Colic lymph node (tissue), 1 donor: ENCODE measurements around a stretch of chr17.

DNA sequence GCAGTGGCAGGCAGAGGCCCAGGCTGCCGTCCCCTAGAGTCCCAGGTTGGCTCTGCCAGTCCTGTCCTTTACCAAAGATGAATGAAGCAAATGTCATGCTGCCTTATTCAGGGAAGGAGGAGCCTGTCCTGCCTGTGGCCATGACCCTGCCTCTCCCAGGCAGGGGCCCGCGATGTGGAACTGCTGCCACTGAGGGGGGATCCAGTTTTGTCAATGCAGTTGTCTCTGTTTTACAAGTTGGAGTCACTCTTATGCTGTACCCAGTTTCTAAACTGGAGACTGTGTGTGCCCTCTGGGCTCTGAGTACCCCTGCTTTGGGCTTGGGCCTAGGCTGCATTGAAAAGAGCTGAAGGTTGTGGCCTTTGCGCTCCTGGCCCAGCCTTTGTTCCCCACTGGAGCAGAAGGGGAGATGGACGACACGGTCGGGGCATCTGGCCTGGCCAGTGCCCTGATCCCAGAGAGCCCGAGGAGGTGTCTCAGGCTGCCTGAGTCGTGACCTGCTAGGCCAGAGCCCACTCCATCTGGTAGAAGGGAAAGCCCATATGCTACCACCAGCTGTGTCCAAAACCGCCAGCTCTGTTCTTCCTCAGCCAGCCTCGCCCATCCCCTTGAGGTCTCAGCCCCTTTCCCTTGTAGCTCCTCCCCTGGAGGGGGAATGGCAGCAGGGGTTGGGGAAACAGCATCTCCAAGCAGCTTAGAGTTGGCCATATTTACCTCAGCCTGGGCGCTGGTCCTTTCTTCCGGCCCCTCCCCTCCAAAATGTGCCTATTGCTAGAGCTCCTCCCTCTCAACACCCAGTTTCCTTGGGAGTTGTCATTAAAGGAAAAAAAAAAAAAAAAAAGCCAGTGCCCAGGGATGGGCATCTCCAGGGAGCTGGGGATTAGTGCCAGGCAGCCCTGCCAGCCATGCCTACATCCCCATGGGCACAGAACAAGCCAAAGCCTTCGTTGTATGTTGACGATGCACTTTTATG is 5.4 kb downstream of the LIMD2 start:
- PRO-cap, result no peak

DNA sequence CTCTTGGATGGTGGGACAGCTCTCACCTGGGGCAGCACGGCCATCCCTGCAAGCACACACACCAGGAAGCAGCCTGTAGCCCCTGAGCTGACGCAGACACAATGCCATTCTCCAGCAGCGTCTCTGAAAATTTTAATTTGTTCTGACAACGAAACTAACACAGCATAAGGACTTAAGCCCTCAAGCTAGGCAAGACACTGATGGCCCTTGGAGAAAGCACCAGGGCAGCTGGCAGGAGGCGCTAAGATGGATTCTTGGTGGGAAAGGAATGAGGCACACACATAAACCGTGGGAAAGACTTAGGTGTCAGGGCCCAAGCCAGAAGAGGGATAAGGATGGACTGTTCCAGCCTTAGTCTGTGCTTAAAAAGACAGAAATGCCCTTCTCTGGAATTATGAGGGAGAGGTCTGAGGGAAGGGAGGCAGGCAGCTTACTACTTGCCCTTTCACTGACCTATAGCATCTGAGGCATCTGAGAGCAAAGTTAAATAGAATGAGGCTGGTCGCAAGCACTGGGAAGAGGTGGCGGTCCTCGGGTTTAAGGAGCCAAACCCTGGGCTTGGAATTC is 2.9 kb upstream of the LIMD2 start:
- PRO-cap, result no peak

DNA sequence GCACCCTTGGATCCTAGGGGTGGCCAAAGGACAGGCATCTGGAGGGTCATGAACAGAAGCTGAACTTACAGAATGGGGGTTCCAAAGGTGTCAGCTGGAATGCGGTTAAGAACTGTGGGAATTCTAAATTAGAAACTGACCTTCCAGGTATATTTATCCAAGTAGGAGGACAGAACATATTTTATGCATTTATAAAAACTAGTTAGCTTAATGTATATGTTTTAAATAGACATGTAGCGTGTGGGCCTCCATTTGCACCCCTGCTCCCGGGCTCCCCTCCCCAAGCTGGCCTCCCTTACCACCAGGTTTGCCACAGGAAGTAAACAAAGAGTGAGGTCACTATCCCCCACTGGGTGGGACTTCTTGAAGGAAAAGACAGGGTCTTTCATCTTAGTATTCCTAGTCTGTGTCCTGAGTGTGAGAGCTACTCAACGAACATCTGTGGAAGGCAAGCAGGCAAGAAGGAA is 6.3 kb upstream of the LIMD2 start:
- PRO-cap, result bidirectional peak, plus-strand start at position 407 of the sequence, minus-strand start at position 287 of the sequence

- PRO-cap, result unidirectional peak, minus-strand start at chr17:63707342
These were observed 7.4 kb upstream of the LIMD2 start for GRCh38 chr17:63707252-63707762.

DNA sequence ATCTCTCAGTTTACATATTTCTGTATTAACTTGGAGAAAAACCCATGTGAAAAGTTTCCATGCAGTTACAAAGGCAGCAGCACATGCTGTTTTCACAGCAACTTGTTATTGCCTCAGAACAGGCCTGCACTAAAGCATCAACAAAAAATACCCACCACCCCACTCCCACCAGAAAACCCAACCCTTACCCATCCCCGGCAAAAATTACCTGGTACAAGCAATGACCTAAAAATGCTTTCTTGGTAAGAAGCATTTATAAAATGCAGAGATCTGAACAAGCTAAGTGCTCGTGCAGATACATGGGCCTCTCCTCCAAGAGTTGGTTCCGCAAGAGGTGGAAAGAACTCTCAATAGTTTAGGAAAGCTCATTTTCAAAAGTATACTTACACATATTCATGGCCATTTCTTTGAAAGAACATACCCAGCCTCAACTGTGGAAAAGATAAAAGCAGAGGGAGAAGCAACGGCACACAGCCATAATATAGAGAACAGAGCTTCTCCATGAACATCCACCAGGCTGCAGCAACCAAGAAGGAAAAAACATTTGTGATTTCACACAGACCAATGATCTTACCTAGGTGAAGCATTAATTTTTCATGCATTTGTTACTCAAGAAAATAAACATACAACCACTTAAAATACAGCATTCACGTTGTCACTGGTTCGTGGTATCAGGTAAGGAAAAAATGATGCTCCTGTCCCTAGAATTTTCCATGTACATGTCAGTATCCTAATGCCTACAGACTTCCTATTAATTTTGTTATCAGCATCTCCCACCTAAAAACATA is 4.1 kb upstream of the STRADA start:
- PRO-cap, result no peak

GRCh38 chr17:63823609-63824525 is 3.4 kb upstream of the PSMC5 start:
- PRO-cap, result no peak

DNA sequence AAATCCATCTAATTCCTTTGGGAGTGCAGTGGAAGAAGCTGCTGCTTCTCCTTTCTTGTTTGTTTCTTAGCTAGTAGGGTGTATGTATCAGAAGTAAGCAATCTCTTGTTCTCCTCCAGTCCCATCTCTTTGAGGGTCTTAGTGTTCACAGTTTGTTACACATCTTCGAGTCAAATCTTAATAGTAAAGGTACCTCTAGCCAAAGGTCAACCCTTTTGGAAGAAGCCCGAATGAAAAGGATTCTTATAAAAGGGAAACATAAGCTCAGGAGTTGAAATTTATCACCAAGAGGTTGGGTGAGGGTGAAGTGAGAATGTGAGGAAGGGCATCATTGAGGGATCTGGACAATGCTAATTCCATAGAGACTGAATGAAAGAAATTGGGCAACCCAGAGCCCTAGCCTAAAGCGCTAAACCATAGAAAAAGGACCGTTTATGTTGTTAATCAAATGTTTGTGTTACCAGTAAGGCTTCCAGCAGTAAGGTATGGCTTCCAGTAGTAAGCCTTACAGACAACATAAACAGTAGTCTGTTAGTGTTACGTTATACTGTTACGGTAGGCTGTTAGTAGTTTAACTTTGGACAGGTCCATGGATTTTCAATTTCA is 913 bp upstream of the FTSJ3 start:
- PRO-cap, result no peak

- PRO-cap, result no peak
These were observed 5.6 kb downstream of the SMARCD2 start for GRCh38 chr17:63836841-63837294.

- PRO-cap, result no peak
These were observed 12.5 kb downstream of the SCN4A start for GRCh38 chr17:63959921-63960877.

GRCh38 chr17:64024810-64025680 is 4.6 kb upstream of the ICAM2 start:
- PRO-cap, result no peak

GRCh38 chr17:64054221-64054790 is 33.9 kb upstream of the ICAM2 start:
- PRO-cap, result no peak

- PRO-cap, result no peak
These were observed 53.8 kb upstream of the ICAM2 start for GRCh38 chr17:64074192-64074757.

- PRO-cap, result no peak
These were observed 47.1 kb downstream of the ERN1 start for GRCh38 chr17:64082831-64083294.

- PRO-cap, result no peak
These were observed 44.2 kb downstream of the ERN1 start for GRCh38 chr17:64085346-64086505.

DNA sequence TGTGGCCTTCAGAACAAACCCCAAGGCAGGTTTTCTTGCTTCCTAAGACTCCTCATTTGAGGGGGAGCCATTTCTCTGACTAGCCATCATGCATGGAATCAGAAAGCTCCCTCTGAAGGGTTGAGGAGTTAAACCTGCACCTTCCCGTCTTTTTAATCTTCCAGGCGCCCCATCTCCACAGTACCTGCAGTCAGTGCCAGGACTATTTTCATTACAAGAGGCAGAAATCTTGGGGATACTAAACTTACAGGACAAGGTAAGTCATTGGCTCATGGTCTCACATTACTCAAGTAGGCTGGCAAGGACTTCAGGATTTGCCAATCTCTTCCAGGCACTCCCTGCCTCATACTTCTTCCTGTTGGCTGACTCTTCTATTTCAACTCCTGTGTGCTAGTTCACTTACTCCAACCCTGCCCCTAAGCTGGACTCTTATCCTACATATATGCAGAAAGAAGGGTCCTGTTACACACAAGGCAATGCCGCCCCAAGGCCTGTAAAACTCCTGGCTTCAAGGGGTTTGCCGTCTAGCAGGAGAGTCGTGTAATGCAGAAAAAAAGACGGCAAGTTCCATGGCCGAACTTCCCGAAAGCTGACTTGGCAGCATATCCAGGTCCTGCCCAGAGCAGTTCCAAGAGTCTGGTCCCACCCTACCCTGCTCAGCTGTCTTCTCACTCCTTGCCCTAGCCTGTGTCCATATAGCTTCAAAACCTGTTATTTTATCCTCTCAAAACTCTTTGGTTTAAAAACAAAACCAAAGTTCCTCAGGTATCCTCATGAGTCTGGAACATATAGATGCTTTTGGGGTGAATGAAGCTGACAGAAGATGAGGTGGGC is 14.8 kb downstream of the ERN1 start:
- PRO-cap, result no peak

- PRO-cap, result no peak
These were observed 44.9 kb upstream of the ERN1 start for GRCh38 chr17:64174558-64175434.

GRCh38 chr17:64213109-64213442 is 50.0 kb downstream of the TEX2 start:
- PRO-cap, result no peak

- PRO-cap, result no peak
These were observed 57.4 kb upstream of the TEX2 start for GRCh38 chr17:64320161-64321126.

- PRO-cap, result unidirectional peak, minus-strand start at chr17:64393190
These were observed 2.2 kb upstream of the PECAM1 start for GRCh38 chr17:64392727-64393396.

DNA sequence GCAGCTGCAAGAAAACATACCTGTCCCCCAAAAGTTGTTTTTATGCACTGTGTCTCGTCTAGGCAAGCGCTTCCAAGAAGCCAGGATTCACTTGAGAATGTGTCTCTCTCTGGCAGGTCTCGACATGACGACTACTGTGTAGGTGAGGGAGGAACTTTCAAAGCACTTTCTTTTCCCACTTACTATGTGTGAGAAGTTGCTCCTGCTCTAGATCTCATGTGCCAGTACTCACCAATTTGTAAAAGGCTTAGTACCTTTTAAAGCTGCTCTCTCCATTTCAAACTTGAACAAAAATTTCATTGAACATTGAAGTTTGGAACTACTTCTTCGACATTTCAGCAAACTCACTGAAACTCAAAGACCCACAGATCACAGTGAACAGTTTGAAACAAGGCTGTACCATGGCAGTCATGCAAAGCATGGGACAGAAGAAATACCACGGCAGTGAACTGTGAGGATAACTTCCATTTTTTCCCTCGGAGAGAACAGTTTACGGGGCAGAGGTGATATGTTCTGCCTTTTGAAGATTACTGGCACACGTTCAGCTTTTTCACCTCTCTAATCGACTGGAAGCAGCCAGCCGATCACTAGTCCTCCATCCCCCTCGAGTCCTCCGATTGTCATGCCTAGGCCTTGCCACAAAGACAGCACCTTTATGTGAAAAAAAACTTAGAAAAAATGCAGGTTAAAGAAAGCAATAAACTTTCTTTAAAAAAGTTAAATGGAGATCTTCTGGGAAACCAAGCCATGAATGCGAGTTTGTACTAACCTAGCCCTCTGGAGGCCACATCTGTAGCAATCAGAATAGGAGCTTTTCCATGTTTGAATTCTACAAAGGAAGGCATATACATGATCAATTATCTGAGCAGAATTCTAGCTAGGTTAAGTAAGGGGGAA is 4.6 kb downstream of the DDX5 start:
- PRO-cap, result no peak